Measurements from ENCODE around the gene LITAFD.

GRCh38 chr16:6548046-6548422 lies 529.2 kb downstream of the RBFOX1 start:
- RRBS, result no CpG with 5 or more reads among the region's 3 CpGs

GRCh38 chr16:7335168-7335732 lies 1255.1 kb downstream of the TMEM114 start:
- RRBS, result no CpG with 5 or more reads among the region's 3 CpGs

DNA sequence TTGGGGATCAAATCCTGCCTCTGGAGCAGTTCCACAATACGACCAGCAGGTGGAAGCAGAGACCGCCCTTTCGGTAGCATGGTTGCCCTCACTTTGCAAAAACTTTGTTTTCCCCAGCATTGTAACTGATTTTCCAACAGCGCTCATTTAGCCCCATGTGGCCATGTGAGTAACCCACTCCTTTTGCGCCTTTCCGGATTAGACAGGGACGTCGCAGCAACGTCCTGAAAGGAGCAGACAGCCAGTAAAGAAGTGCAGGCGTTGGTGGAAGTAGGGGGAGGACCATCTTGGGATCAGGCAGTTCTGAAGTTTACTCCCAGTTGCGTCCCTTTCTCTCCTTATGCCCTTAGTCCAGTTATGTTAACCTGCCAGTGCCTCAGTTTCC lies 22.5 kb downstream of the TMEM114 start:
- RRBS, result no CpG with 5 or more reads among the region's 11 CpGs

GRCh38 chr16:8572475-8573562 lies 17.5 kb downstream of the TMEM114 start:
- RRBS, result no CpG with 5 or more reads among the region's 12 CpGs

DNA sequence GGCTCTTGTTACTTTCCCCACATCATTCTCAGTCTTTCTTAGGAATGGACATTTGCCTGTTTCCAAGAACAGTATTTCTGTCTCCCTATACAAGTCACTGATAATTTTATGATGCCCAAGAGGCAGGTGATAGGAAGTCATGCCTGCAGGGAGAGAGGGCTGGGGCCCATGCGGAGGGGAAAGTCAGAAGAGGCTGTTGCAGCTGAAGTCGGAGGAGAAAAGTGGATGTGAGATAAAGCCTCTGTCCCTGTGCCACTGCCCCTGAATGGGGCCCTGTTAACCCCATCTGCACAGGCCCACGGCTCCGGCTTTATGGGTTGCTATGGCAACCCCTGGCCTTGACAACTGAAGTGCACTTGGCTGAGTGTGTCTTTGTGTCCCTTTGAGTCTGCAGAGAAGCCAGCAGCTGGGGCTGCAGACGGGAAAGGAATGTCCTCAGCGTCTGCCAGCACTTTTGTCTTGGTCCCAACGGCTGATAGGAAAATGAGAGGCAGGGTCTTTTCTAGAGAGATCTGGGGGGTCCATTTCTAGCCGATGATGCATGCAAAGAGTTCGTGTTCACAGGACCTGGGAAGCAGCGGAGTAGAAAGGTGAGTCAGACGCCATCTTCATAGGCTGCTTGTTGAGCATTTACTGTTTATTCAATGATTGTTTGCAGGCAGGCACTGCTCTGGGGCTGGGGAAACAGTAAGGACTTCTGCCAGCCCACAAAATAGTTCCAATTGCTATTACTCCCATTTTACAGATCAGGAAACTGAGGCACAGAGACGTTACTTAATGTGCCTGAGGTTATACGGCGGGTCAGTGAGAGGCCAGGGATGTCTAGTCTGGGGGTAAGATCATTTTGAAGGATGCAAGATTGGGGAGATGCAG lies 46.2 kb downstream of the ABAT start:
- RRBS, result no CpG with 5 or more reads among the region's 14 CpGs

- RRBS, result no CpG with 5 or more reads among the region's 12 CpGs
These were observed 57.5 kb downstream of the TMEM186 start for GRCh38 chr16:8739692-8740565.

DNA sequence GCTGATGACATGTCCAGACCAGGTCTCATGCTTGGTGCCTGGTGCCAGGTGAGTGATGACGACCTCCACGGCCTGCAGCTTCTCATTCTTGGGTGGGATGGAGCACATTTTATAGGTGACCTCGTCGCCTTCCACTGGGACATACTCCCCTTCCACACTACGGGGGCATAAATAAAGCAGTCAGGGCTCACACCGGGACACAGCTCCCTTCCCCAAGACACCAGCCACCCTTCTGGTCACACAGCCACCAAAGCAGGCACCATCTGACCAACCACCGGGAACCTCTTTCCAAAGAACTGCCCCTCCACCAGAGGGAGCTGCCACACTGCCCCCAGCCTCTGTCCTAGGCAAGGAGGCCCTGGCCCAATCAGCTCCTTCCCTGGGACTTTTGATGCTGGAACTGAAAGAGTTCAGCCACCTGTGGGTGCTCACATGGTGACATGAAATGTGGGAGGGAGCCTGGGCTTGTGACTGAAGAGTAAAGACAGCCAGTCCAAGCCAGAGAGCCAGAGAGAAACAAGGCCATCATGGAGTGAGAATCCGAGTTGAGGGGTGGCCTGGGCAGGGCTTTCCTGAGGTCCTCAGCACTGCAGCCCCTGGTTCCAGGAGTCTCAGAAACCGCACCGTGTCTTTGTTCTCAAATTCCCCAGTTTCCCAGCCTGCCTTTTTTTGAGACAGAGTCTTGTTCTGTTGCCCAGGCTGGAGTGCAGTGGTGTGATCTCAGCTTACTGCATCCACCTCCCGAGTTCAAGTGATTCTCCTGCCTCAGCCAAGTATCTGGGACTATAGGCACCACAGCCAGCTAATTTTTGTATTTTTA lies 13.4 kb downstream of the CARHSP1 start:
- RRBS, result 92% methylated on average over 2 of the region's 11 CpGs

DNA sequence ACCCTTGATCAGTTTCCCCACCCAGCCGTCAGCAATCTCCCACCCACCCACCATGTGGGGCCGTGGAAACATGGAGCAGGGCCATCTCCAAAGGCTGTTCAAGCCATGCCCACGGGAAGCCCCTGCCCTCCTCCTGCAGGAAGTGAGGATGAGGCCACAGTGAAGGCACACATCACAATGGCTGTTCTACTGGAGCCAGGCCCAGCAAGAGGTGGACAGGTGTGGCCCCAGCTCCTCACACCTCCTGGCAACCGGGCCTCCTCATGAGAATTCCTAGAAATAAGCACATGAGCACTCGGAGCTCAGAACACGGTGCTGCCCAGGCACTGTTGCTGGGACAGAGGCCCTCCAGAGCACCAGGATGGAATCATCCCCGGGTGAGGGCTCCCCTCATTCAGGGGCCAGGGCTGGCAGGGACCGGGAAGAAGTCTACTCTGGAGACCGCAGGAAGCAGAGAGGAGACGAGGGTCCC lies at the start of gene LITAFD:
LITAFD (plus strand) TSS at position 218 of the 472 bp plus-strand sequence.
- RRBS, result 66% methylated on average over 2 of the region's 10 CpGs

GRCh38 chr16:8915054-8915761 lies 33.1 kb downstream of the LITAFD start:
- RRBS, result no CpG with 5 or more reads among the region's 4 CpGs

GRCh38 chr16:8916273-8916740 lies 34.2 kb downstream of the LITAFD start:
- RRBS, result no CpG with 5 or more reads among the region's 1 CpG

- RRBS, result no CpG with 5 or more reads among the region's 4 CpGs
These were observed 34.7 kb downstream of the LITAFD start for GRCh38 chr16:8916872-8917280.

DNA sequence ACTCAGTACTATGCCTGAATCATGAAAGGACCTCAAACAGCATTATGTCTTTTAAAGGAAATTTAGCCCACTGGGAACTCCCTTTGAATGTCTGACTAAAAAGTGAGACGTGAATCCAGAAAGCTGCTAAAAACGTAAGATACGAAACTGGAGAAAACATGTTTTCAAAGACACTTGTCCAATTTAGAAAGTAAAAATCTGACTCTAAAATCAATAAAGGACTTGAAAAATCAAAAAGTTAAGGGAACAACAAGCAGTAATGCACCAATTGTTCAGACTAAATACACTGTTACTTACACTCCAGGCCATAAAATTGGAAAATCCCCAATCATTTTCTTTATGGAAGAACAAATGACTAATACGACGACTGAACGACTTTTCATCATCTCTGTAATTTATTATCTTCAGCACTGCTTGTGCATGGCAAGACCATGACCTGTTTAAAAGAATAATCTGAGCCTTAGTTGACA lies 38.7 kb downstream of the LITAFD start:
- RRBS, result no CpG with 5 or more reads among the region's 6 CpGs

GRCh38 chr16:8962075-8963098 lies 1.3 kb downstream of the USP7 start:
- RRBS, result 1% methylated on average over 11 of the region's 75 CpGs

DNA sequence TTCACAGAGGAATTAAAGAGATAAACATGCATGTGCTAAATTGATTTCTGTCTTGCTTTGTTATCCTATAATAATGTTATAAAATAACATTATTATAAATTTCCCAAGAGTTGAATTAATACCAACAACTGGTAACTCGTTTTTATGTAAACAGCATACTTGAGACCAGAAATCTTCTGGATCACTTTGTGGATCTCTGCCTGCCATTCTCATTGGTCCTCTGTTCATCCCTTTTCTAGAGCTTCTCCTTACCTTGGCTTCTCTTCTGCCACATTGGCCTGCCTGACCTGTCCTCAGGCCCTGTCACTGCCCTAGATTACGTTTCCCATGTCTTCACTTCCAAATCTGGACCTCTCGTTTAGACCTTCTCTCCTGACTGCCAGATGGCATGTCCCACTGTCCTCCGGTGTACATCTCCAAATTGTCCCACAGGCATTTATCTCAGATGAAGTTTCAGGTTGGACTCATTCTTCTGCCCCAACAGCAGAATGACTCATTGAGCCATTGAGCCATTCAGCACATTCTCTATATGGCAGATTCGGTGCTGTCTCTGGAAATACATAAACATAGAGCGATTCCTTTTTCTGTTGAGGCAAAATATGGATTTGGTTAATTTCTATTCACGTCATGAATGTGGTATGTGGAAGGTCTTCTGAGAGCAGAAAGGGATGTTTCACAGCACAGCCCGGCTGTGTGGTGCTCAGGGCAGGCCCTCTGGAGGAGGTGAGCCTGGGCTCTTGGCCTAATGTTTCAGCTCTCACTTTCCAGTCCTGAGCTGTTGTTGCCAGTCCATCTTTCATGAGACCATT lies 15.5 kb downstream of the HAPSTR1 start:
- RRBS, result no CpG with 5 or more reads among the region's 8 CpGs

- RRBS, result no CpG with 5 or more reads among the region's 5 CpGs
These were observed 273.1 kb downstream of the HAPSTR1 start for GRCh38 chr16:9364510-9365022.

DNA sequence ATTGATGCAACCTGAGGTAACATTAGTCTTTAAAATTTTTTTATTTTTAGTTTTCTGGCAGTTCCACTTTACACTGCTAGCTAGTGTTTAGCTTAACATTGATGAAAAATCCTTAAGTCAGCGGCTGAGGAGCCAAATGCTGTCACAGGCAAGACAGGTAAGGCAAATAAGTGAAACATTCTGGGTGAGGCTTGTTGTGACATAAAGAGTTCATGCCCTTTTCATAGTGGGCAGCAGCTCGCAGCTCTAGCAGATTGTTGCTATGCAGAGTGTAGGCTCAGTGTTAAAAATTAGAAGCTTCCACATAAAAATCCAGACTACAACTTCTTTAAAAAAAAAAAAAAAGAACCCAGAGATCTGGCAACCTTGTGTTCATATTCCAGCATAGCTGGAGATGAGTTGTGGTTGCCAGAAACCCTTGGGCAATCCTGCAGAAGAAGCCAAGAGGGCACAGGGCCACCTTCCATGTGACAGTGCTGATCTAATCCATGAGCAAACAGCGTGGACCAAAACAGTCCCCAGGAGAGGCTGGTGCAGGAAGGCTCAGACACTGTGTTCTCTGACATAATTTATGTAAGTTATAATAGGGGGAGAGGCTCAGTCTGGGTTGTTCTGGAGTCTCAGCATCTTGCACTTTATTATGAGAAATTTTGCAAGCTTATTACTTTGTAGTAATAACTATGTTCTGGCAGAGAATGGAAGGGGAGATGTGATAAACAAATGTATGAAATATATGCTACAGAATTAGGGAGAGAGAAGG lies 273.8 kb downstream of the HAPSTR1 start:
- RRBS, result no CpG with 5 or more reads among the region's 3 CpGs

DNA sequence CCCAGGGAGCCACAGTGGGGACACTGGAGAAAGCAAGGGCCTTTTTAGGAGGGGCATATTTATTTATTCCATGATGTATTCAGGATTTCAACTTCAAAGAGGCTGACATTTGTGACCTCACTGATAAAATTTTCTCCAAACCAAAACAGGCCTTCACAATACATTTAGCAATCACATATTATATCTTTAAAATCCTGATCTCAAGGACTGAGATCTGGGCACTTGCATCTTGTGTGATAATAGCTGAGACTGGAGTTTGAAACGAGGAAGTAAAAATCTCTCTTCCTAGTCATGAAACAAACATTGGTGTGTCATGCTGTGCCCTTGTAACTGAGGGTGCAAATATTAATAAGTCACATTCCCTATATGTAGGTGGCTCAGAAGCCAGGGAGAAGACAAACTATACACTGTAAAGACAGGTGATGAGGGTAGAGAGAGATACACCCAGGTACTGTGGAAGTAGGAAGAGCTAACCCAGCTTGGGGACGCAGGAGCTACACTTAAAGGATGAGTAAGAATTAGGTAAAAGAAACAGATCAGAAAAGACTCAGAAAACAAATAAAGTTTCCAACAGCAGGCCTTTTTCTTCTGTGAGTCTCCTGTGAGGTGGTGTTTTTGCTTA lies 335.9 kb downstream of the GRIN2A start:
- RRBS, result no CpG with 5 or more reads among the region's 2 CpGs

- RRBS, result no CpG with 5 or more reads among the region's 11 CpGs
These were observed 28.8 kb upstream of the ATF7IP2 start for GRCh38 chr16:10356876-10357599.

GRCh38 chr16:10618729-10619268 lies 38.4 kb upstream of the EMP2 start:
- RRBS, result 22% methylated on average over 1 of the region's 13 CpGs

DNA sequence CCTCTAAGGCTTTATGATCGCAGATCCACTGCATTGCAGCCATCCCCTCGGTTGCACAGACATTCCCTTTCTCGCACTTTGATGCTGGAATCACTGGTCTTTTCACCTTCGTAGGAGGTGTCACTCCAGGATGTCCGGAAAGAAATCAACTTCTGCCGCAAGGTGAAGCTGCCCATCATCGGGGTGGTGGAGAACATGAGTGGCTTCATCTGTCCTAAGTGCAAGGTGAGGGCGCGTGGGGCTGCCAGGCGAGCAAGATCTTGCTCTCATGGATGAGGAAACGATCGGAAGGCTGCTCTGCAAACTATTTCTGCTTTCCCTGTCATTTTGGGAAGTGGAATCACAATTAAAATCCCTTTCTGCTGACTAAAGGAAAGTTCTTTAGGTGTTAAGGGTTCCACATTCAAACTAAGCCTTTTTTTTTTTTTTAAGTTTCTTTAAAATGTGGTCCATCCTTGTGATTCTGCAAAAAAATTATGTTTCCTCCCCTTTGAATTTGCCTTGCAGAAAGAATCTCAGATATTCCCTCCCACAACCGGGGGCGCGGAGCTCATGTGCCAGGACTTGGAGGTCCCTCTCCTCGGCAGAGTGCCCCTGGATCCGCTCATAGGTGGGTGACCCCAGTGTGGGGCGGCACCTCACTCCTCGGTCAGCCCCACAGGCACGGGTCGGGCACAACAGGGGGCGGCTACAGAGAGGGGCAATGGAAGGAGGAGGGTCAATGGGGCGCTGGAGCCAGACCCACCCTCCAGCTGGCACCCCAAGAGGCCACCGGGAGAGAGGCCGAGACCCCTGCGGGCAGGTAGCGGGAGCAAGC lies 17.8 kb downstream of the NUBP1 start:
- RRBS, result no CpG with 5 or more reads among the region's 27 CpGs